Sciatic nerve (tissue), 1 donor: ENCODE measurements around a stretch of chr3.

GRCh38 chr3:195870485-195870879, 37.9 kb downstream of the TNK2 start:
- PRO-cap, result no peak

DNA sequence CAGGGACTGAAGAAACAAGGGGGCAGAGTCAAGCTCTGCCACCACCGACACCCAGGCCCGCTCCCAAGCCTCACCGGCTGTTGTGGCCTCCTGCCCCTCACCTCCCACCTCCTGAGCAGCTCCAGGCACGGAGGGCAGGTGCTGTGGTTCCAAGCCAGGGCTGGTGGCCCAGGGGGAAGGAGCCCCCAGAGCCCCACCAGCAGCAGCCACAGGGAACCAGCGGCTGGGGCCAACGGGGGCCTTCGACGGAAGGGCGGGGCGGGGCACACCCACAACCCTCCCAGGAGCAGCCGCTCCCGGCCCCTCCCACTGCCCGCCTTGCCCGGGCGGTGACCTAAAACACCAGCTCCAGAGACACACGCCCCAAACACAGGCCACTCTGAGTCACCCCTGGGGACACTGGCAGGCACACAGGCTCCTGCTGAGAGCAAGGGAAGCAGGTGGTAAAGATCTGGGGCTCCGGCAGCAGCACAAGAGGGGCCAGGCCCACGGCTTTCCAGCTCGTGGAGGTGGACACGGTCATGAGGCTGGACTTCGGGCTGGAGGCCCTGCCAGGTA, 31.8 kb downstream of the TNK2 start:
- PRO-cap, result no peak

- PRO-cap, result no peak
These were observed 14.6 kb downstream of the TNK2 start for GRCh38 chr3:195893660-195894155.

DNA sequence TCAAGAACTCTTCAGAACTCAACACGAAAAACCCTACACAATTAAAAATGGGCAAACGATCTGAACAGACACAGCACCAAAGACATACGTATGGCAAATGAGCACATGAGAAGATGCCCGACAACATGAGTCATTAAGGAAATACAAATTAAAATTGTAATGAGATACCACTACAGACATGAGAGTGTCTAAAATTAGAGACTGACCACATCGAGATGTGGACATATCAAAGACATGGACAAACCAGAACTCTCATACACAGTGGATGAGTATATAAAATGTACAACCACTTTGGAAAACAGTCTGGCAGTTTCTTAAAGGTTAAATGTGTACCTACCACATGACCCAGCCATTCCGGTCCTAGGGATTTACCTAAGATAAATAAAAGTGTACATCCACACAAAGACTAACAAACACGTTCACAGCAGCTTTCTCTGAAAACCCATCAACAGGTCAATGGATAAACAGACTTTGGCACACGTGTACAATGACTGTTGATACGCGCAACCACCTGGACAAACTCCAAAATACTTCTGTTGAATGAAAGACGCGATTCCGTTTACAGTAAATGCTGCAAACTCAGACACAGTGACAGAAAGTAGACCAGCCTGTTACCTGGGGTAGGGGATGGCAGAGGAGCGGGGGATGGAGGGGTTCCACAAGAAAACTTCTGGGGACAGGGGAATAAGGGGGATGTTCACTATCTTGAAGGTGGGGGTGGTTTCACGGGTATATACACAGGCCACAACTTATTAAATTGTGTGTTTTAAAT, 2.2 kb downstream of the TNK2 start:
- PRO-cap, result no peak

- PRO-cap, result no peak
These were observed 54.0 kb upstream of the TNK2 start for GRCh38 chr3:195962374-195962640.

GRCh38 chr3:195989502-195989990, 81.2 kb upstream of the TNK2 start:
- PRO-cap, result no peak

- PRO-cap, result no peak
These were observed 32.7 kb downstream of the TFRC start for GRCh38 chr3:196048810-196049946.

DNA sequence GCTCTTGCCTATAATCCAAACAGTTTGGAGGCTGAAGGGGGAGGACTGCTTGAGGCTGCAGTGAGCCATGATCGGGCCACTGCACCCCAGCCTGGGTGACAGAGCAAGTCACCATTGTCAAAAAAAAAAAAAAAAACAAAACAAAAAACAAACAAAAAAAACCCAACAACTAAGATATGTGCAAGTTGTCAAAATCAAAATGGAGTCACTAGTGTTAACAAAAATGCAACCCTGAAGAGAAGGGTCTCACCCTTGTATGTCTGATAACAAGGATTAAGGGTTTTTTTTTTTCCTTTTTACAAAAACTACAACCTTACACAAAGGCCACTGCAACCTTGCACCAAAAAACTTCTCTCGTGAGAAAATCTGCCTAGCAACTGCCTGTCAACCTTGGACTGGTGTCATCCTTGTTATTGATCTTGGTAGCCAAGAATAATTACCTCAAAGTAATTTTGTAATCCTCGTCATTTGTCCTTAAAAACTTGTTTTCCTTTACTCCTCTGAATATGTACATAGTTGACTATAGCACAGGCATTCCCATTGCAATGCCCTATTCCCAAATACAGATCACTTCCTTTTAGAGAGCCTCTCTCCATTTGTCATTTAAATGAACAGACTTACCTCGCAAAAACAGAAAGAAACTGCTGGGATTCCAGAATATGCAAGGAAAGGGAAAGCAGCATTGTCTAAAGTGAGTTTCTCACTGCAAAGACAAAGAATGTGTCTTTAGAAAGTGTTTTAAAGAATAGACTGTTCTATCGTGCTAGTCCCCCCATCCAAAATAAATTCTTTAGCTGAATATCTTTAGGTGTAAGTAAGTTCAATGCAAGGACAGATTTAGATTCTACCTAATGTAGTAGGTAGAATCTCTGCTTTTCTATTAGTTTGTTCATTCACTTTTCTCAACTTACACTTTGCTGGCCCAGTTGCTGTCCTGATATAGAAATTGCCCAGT, 23.9 kb downstream of the TFRC start:
- PRO-cap, result no peak

- PRO-cap, result no peak
These were observed 33.8 kb upstream of the TFRC start for GRCh38 chr3:196115624-196116215.

GRCh38 chr3:196179127-196180506, 31.6 kb downstream of the ZDHHC19 start:
- PRO-cap, result bidirectional peak, plus-strand start at chr3:196179655, minus-strand start at chr3:196179517

DNA sequence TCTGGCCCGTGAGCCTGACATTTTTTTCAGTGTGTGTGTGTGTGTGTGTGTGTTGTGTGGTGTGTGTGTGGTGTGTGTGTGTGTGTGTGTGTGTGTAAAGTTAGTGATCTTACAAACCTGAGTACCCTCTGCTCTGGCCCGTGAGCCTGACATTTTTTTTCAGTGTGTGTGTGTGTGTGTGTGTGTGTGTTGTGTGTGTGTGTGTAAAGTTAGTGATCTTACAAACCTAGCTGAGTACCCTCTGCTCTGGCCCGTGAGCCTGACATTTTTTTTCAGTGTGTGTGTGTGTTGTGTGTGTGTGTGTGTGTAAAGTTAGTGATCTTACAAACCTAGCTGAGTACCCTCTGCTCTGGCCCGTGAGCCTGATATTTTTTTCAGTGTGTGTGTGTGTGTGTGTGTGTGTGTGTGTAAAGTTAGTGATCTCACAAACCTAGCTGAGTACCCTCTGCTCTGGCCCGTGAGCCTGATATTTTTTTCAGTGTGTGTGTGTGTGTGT, 999 bp downstream of the DYNLT2B start:
- PRO-cap, result no peak

GRCh38 chr3:196336446-196336978, 1.7 kb downstream of the TM4SF19 start:
- PRO-cap, result no peak

DNA sequence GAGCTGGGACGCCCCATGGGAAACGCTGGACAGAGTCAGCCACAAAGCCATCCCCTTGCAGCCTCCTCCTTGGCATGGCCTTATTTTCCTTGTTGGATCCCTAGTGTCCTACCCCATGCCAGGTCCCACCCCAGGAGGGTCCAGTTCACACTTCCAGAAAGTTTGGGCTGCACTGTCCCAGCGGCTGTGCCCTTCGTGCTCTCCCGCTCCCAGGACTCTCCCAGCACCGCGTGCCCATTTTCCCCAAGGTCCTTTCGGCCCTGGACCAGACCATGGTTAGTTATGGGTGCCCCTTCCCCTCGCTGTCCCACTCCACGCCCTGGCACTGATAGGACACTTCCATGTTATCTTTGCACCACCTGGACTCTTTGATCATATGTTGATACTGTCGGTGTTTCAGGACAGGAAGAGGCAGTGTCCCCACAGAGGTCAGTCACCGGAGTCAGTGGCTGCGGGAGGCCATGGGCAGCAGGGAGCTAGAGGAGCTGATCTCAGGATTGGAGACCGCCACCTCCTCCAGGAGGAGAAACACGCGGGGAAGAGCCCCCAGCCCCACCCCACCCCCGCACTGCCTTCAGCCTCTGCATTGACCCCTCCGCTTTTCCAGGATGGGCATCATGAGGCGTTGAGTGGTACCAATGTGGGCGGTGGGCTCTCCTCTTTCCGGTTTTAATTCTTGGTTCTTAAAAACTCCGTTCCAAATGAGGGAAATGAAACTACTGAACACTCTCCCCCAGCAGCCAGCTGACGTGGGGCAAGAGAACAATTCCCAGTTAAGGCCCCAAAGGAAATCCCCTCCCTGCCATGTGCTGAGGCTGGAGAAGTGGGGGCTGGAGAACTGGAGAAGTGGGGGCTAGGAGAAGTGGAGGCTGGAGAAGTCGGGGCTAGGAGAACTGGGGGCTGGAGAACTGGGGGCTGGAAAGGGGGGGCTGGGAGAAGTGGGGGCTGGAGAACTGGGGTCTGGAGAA, 5.5 kb upstream of the NRROS start:
- PRO-cap, result bidirectional peak, plus-strand start at position 856 of the sequence, minus-strand start at position 610 of the sequence

DNA sequence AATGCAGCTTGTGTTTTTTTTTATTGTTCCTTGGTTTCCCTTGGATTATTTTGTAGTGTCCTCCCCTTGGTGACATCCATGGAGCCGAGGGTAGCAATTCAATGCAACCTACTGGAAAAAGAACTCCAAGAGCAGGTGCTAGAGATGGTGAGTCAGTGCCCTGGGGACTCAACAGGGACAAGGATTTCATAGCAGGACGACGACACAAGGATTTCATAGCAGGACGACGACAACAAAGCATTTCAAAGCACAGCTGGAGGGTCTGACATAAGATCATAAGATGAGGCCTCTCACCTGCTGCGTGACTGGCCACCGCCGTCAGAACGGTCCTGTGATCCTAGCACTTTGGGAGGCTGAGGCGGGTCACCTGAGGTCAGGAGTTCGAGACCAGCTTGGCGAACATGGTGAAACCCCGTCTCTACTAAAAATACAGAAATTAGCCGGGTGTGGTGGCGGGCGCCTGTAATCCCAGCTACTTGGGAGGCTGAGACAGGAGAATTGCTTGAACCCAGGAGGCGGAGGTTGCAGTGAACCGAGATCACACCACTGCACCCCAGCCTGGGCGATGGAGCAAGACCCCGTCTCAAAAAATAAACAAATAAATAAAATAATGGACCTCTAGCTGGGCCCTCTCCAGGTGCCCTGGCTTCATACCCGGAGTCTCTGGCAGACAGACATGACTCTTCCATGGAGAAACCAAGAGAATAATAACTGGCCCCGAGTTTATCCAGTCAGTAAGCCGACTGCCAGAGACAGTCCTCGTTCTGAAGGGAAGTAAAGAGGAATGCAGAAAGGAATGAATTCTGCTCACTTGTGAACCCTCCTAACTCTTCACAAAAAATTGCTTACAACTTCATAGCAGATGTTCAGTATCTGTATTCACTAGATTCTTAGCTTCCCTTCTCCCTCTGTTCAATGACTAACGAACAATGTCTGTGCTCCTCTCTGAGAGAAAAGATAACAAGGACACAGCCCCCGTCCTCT, 22.8 kb downstream of the NRROS start:
- PRO-cap, result no peak

GRCh38 chr3:196832069-196832552, 35.6 kb upstream of the SENP5 start:
- PRO-cap, result no peak

GRCh38 chr3:196842604-196843321, 25.0 kb upstream of the SENP5 start:
- PRO-cap, result no peak

GRCh38 chr3:196905316-196905846, 36.9 kb downstream of the NCBP2 start:
- PRO-cap, result no peak

GRCh38 chr3:197003492-197004113, 26.0 kb downstream of the MELTF start:
- PRO-cap, result no peak

DNA sequence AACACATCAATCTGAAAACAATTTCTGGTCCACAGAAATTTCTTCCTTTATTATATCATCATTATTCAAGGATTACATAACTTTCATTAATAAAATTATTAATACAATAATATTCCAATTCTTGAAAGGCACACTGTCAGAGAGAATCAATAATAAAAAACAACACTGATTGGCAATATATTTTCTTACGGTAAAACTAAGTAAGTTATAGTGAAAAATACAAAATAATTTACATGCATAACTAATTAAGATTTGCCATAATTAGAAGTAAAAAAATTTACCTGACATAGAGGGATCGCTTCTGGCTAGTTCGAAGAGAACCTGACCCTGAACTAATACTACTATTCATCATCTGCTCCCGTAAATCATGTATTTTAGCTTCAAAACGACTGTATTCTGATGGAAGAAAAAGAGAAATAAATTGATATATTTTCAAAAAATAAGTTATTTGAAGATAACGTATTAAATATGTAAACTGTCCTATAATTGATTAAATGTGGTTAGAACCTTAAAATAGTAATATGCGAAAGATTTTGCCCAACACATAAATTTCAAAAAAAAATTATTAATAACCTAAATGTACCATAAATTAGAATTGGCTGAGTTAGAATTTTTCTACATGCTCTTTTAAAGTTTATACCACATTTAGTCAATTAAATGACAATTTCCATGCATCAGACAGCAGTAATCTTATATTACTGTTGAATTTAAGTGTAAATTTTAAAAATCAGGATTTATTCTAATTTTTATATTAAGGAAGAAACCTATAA, 61.2 kb upstream of the MELTF start:
- PRO-cap, result no peak

DNA sequence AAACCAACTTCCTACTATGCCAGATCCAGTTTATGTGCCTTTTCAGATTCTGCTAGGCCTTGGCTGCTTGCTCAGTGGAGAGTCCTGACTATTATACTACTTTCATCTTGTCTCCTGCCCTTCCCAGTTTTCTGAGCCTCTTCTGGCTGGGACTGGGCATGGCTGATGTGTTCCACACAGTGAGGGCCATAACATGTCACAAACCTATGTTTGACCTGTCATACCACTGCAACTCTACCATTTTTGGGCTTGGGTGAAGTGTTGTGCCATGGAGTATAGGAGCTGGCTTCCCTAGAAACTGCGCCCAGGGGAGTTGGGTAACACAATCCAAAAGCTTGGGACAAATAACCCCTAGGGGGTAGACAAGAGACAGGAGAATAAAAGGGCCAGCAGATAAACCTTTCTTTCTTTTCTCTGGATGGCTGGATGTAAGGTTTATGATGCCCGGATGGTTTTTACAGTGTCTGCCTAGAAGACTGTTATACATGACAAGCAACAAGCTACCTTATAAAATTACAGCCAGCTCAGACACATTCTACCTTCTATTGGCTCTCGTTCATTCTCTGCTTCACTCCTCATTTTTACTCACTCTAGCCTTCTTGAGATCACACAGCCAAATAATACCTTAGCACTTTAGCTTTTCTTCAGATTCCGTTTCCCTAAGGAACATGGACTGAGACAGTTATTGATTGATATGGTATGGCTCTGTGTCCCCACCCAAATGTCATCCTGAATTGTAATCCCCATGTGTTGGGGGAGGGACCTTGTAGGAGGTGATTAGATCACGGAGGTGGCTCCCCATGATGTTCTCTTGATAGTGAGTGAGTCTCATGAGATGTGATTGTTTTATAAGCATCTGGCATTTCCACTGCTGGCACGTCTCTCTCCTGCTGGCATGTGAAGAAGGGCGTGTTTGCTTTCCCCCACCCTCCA, 105.2 kb upstream of the MELTF start:
- PRO-cap, result no peak